H1 (cell line): ENCODE results near the gene FKTN.

- RRBS: no CpG with 5 or more reads among the region's 10 CpGs
CAGE:
- cytosol, long polyA plus RNA: no peak
- long polyA plus RNA: no peak
- nucleus, long polyA plus RNA: no peak
These were observed 57.9 kb upstream of the FSD1L start for GRCh38 chr9:105389666-105390538.

DNA sequence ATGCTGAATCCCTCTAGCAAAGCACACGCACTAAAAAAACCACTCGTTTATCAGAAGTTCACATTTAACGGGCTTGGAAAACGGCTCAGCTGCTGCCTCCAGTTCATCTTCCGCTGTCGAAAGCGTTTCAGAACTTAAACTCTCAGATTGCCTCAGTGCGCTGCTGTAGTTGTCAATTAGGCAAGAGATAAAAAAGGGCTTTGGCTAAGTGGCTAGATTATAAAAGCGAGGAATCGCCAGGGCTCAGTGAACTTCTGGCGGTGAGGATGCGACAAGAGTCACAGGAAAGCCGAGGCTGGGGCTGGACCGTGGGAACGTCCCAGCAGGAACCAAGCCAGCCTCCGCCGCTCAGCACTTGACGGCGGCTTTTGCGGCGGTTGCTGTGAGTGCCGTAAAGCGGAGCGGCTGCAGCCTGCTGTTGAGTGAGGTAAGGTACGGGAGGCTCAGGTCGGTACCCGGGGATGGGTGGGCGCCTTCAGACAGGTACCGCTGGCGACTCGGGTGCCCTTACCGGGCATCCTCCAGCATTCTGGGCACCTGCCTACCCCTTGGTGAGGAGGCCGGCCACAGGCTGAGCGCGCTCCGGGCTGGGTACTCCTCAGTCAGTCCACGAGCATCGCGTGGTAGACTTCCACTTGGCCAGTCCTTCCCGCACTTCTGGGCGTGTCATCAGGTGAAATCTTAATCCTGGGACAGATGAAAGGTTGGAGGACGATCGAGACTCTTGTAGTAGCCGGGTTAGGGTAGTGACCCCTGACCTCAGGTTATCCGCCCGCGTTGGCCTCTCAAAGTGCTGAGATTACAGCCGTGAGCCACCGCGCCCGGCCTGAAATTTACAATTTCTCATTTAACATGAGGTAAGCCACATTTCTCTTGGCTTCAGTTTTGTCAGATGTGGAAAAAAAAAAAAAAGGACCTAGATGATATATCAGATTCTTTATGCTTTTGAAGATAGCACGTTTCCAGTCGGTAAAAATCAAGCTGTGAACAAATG, at the start of gene FKTN:
TSS of gene FKTN (plus strand) at position 393 of the 994 bp plus-strand sequence.
- RRBS: 3% methylated on average over 8 of the region's 53 CpGs
CAGE:
- cytosol, long polyA plus RNA: start-site peak on the plus strand centred at position 419 of the sequence, 10 bp wide, 55 reads
- long polyA plus RNA: start-site peak on the plus strand centred at position 405 of the sequence, 41 bp wide, 71 and 118 reads in 2 replicates
- nucleus, long polyA plus RNA: start-site peak on the plus strand centred at position 433 of the sequence, 30 bp wide, 141 reads

DNA sequence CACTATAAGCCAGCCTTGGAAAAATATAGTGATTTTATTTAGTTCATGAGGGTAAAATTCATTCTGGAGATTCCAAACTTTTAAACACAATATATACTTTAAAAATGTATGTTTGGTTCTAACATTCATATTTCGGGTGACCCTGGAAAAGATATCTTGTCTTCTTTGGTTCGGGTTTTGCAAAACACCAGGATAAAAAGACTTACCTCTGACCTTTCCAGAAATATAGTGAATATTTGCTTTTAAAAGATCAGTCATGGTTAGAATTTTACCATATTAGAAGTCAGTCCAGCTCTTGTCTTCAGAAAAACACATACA, 33.6 kb upstream of the ZNF462 start:
- RRBS: no CpG with 5 or more reads among the region's 2 CpGs
CAGE:
- cytosol, long polyA plus RNA: no peak
- long polyA plus RNA: no peak
- nucleus, long polyA plus RNA: no peak

DNA sequence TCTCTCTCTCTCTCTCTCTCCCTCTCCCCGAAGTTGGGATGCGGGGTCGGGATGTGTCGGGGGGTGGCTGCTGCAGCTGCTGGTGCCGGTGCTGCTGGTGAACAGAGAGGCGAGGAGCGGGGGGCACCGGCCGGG, 992 bp downstream of the ZNF462 start:
- RRBS: 0% methylated on average over 3 of the region's 9 CpGs
CAGE:
- cytosol, long polyA plus RNA: no peak
- long polyA plus RNA: no peak
- nucleus, long polyA plus RNA: no peak

DNA sequence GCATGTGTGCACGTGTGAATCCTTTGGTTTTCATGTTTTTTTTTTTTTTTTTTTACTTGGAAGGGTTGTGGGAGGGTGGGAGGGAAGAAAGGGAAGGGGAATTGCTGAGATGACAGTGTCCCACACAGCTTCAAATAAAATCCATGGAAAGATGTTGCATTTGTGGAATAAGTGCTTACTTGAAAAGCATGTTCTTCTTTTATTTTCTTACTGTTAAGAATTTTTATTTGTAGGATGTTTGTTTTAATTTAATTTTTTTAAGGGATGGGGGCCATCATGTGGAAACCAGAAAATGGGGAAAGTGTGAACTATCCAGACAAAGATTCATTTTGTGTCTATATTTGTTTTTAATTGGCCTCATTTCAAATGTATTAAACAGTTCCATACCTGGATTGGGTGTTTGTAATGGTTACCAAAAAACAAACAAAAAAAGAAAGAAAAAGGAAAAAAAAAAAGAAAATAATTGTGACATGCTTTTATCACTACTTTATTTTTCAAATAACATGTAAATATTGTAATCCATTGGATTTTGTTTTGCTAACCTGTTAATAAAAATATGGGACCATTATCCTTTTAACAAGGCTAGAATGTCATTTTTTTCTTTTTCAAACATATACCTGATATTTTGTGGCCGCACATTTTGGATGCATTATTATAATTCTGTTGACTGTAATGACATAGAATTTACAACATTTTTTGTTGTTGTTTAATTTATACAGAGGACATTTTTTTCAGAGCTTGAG, 149.9 kb downstream of the ZNF462 start:
- RRBS: no CpG with 5 or more reads among the region's 2 CpGs
CAGE:
- cytosol, long polyA plus RNA: start-site peak on the plus strand centred at position 92 of the sequence, 36 bp wide, 119 reads
- long polyA plus RNA: no peak
- nucleus, long polyA plus RNA: start-site peak on the plus strand centred at position 133 of the sequence, 109 bp wide, 286 reads; start-site peak on the plus strand centred at position 329 of the sequence, 133 bp wide, 27 reads

DNA sequence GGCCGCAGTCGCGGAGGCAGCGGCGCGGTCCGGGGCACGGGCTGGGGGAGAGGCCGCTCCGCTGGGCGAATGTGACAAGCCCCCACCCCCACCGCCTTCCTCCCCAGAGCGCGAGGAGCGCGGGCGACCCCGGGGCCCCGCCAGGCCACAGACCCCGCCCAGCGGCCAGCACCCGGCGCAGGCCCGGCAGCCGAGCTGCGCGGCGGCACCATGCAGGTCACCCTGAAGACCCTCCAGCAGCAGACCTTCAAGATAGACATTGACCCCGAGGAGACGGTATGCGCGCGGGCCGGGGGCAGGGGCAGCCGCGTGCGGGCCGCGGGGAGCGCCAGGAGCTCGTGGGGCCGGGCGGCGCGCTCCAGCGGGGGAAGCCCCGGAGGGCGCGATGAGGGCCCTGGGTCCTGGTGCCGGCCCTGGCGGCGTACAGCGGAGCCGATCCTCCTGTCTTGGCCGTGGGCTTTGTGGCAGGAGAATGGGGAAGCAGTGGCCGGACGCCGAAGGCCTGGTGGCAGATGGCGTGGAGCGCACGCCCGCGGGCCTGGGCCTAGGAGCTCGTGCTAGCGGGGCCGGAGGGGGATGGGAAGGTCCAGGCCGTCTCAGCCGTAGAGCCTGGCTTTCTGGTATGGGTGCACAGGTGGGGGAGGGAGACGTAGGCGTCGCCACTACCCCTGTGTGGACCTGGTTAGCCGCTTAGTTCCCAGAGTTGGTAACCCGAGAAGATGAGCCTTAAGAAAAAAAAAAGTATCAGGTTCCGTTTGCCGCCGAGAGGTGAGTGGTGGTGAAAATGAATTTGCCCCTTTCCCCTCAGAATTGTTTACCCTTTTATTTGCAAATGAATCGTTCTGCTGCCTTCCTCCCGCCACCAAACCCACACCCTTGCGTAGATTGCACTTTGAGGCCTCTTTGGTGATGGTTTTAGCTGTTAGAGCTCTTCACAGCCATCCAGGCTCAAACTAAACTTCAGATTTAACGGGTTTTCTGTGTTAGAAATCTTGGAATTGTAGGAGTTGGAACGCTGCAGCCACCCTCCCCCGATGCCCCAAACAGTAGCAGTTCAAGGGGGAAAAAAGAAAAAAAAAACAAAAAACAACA, 687 bp downstream of the RAD23B start:
- RRBS: 1% methylated on average over 46 of the region's 82 CpGs
CAGE:
- cytosol, long polyA plus RNA: start-site peak on the plus strand centred at position 172 of the sequence, 61 bp wide, 381 reads; start-site peak on the plus strand centred at position 936 of the sequence, 155 bp wide, 78 reads
- long polyA plus RNA: start-site peak on the plus strand centred at position 172 of the sequence, 61 bp wide, 377 and 505 reads in 2 replicates; start-site peak on the plus strand centred at position 830 of the sequence, 243 bp wide, 103 and 146 reads in 2 replicates
- nucleus, long polyA plus RNA: start-site peak on the plus strand centred at position 171 of the sequence, 59 bp wide, 427 reads; start-site peak on the plus strand centred at position 884 of the sequence, 34 bp wide, 134 reads

GRCh38 chr9:107294224-107295026, 11.3 kb downstream of the RAD23B start:
- RRBS: no CpG with 5 or more reads among the region's 7 CpGs
CAGE:
- cytosol, long polyA plus RNA: no peak
- long polyA plus RNA: no peak
- nucleus, long polyA plus RNA: start-site peak on the plus strand at chr9:107294680-107295250, 88 reads

DNA sequence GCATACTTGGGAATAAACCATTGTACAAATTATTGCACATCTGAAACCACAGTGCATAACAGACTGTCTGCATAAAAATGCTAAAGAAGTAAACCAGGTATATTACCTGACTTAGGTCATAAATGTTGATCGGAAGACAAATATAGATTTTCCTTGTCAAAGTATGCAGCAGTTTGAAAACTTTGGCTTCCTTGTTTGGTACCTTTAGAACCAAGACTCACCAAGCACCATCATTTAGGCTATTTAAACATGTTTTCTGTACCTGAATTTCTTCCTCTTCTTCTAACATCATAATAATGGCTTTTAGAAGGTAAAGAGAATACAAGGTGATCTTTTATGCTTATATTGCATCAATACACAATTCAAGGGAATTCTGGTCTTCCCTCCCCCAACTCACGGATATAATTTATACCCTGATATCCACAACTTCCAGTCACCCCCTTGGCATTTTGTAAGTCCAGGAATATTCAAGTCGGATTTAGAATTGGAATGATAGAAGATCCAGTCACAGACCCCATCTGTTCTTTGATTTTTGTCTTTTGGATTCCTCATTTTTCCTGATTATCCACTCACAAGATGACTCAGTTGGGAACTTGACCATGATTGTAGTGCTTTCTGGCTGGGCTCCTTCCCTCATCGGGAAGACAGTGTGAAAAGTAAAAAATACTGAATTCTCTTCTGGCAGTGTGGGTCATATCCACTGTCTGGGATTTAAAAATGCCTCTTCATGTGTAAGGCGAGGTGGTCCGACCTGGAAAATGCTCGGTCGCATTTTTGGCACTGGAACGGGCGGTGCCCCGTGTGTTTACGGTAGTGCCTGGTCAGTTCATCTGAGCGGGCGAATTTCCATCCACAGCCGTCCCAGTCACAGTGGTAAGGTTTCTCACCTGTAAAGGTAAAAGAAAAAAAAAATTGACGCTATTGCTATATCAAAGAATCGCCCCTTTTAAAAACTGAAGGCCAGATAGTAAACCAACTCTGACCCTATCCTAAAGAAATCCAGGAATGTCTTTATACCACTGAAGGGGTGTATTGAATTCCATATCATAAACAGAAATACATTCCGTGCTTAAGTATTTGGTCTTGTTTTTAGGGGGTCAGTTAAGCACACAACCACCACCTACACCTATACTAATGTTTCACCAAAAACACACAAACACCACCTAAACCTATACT, 4.1 kb downstream of the KLF4 start:
- RRBS: no CpG with 5 or more reads among the region's 18 CpGs
CAGE:
- cytosol, long polyA plus RNA: no peak
- long polyA plus RNA: no peak
- nucleus, long polyA plus RNA: no peak

- RRBS: no CpG with 5 or more reads among the region's 2 CpGs
CAGE:
- cytosol, long polyA plus RNA: no peak
- long polyA plus RNA: no peak
- nucleus, long polyA plus RNA: no peak
These were observed 147.3 kb upstream of the KLF4 start for GRCh38 chr9:107636746-107637311.

- RRBS: no CpG with 5 or more reads among the region's 8 CpGs
CAGE:
- cytosol, long polyA plus RNA: no peak
- long polyA plus RNA: no peak
- nucleus, long polyA plus RNA: no peak
These were observed 149.2 kb upstream of the KLF4 start for GRCh38 chr9:107638577-107639411.

- RRBS: no CpG with 5 or more reads among the region's 3 CpGs
CAGE:
- cytosol, long polyA plus RNA: no peak
- long polyA plus RNA: no peak
- nucleus, long polyA plus RNA: no peak
These were observed 343.7 kb upstream of the KLF4 start for GRCh38 chr9:107833178-107833679.

- RRBS: no CpG with 5 or more reads among the region's 2 CpGs
CAGE:
- cytosol, long polyA plus RNA: no peak
- long polyA plus RNA: no peak
- nucleus, long polyA plus RNA: no peak
These were observed 304.5 kb downstream of the ACTL7B start for GRCh38 chr9:108551419-108551594.

- RRBS: no CpG with 5 or more reads among the region's 7 CpGs
CAGE:
- cytosol, long polyA plus RNA: no peak
- long polyA plus RNA: no peak
- nucleus, long polyA plus RNA: no peak
These were observed 164.1 kb downstream of the ACTL7B start for GRCh38 chr9:108691634-108692061.

- RRBS: no CpG with 5 or more reads among the region's 7 CpGs
CAGE:
- cytosol, long polyA plus RNA: no peak
- long polyA plus RNA: no peak
- nucleus, long polyA plus RNA: no peak
These were observed 13.1 kb upstream of the CTNNAL1 start for GRCh38 chr9:109026305-109026943.

DNA sequence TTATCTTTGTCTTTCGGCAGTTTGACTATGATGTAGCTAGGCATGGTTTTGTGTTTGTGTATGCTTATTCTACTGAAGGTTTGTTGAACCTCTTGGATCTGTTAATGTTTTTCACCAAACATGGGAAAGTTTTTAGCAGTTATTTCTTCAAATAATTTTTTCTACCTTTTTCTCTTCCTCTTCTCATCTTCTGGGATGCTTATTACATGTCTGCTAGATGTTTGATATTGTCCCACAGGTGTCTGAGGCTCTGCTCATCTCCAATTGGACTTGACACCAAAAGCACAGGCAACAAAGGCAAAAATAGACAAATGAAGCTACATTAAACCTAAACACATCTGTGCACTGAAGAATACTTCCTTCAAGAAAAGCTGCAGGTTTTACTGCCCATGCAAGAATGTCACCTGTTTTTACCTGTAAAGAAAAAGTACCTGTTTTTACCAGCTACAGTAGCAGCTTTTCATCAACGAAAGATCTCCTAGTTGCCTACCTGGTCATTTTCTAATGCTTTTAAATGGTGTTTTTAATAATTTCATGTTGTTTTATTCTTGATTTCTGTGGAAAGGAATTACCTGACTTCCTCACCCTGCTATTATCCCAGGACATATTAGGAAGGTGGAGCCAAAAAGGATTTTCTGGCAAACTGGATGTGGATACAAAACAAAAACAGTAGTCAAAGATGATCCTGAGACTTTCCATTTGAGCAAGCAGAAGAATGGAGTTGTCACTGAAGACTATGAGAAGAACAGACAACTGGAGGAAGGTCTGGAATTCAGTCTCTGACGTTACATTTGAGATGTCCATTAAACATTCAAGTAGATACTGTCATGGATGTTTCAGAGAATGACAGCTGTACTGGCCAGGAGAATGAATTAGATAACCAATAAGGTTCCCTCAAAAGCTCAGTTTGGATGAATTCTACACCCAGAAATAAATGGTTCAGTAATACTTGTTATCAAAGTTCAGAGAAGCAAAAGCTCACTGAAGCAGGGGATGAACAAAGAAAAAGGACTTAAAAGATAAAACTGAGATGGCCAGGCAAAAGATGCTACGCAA, 40.7 kb downstream of the TMEM245 start:
- RRBS: no CpG with 5 or more reads among the region's 4 CpGs
CAGE:
- cytosol, long polyA plus RNA: no peak
- long polyA plus RNA: no peak
- nucleus, long polyA plus RNA: no peak

GRCh38 chr9:109250973-109252030, 69.6 kb downstream of the EPB41L4B start:
- RRBS: no CpG with 5 or more reads among the region's 15 CpGs
CAGE:
- cytosol, long polyA plus RNA: no peak
- long polyA plus RNA: no peak
- nucleus, long polyA plus RNA: no peak

DNA sequence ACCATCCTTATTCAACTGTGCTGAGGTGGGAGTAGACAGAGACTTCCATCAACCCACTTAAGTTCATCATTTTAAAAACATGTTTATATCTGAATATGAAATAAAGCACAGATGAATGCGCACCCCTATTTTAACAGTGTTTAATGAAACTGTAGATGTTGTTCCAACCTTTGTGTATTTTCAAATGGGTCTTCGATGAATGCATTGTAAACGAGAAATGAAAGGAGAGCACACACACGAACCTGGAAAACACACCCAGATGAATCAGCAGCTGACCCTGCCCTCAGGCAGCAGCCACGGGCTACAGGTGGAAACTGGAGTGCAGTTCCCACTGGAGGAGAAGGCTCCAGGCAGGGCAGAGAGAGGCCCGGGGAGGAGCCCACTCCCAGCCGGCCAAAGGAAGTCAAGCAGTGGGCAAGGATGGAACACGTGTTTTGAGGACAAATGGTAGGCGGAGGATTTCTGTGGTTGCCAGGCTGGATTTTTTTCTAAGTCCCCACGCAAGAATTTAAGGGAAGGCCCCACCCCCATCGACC, 7.0 kb downstream of the EPB41L4B start:
- RRBS: no CpG with 5 or more reads among the region's 11 CpGs
CAGE:
- cytosol, long polyA plus RNA: no peak
- long polyA plus RNA: no peak
- nucleus, long polyA plus RNA: no peak

DNA sequence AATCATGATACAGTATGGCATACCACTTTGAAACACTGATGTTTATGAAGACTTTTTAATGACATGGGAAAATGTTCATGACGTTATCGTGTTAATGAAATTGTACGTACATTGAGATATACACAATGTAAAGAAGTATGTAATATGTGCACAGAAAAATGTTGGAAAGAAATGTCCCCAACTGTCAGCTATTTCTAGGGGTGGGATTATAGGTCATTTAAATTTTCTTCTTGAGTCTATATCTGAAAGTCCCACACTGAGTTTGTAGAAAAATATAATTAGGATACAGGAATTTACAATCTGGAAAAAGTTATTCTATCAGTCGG, 25.6 kb upstream of the EPB41L4B start:
- RRBS: no CpG with 5 or more reads among the region's 4 CpGs
CAGE:
- cytosol, long polyA plus RNA: no peak
- long polyA plus RNA: no peak
- nucleus, long polyA plus RNA: no peak

DNA sequence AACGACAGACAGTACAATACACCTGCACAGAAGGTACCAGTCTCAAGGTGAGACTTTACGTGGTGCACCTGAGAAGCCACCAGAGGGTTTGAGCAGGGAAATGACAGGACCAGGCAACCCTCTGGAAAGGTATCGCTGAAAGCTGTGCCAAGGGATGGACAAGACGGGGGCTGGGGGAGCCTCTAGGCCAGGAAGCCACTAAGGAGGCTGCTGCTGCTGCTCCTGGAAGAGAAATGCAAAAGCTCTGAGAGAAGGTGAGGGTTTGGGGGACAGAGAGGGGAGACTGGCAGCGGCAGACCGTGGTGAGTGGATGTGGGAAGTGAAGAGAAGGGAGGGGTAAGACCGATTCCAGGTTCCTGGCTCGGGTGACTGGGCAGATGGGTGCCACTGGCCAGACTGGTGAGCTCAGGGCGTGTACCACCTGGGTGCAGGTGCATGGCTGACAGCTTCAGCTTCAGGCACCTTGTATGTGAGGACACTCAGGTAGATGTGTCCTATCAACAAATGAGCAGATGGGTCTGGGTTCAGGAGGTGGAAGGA, 65.9 kb upstream of the EPB41L4B start:
- RRBS: no CpG with 5 or more reads among the region's 9 CpGs
CAGE:
- cytosol, long polyA plus RNA: no peak
- long polyA plus RNA: no peak
- nucleus, long polyA plus RNA: no peak

GRCh38 chr9:109437085-109437672, 60.9 kb downstream of the PTPN3 start:
- RRBS: no CpG with 5 or more reads among the region's 5 CpGs
CAGE:
- cytosol, long polyA plus RNA: no peak
- long polyA plus RNA: no peak
- nucleus, long polyA plus RNA: no peak